Adrenal gland (tissue), 7 donors: ENCODE data around the genes SLC14A1 and PSTPIP2.

DNA sequence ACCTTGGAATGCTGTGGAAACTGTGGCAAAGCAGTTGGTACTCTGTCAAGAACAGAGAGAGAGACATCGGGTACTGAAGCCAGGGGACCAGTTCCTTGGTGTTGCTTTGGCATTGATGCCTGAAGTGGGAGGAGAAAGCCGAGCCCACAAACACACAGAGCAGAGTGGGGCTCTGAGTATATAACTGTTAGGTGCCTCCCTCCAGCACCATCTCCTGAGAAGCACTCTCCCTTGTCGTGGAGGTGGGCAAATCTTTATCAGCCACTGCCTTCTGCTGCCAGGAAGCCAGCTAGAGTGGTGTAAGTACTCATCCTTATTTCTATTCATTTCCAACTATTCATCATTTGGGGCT is at the start of gene SLC14A1:
Gene SLC14A1 (plus strand): TSS at position 207 of the 352 bp plus-strand sequence.
- PRO-cap, 3 experiments: no peak in any of the 3 experiments
- RAMPAGE, long total RNA, 4 experiments: no peak in any of the 4 experiments
- RRBS: no CpG with 5 or more reads among the region's 3 CpGs

DNA sequence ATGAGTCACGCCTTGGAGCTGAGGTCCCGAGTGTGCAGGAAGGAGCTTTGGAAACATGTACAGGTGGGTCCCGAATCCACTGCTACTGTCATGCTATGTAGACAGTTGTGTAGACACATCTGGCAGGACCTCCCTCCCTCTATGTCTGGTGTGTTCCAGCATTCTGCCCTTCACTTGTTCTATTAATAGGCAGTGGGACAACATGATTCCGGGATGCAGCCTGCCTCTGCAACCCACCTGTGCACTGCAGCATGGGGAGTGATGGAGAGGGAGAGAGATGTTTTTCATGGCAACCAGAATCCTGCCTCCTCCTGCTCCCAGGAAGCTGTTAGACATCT is 24.3 kb downstream of the SIGLEC15 start:
- PRO-cap, 3 experiments: peak in 1 of 3 experiments; most common minus-strand start position 87 of the sequence (in 1)
- RAMPAGE, long total RNA, 4 experiments: no peak in any of the 4 experiments
- RRBS: no CpG with 5 or more reads among the region's 4 CpGs

DNA sequence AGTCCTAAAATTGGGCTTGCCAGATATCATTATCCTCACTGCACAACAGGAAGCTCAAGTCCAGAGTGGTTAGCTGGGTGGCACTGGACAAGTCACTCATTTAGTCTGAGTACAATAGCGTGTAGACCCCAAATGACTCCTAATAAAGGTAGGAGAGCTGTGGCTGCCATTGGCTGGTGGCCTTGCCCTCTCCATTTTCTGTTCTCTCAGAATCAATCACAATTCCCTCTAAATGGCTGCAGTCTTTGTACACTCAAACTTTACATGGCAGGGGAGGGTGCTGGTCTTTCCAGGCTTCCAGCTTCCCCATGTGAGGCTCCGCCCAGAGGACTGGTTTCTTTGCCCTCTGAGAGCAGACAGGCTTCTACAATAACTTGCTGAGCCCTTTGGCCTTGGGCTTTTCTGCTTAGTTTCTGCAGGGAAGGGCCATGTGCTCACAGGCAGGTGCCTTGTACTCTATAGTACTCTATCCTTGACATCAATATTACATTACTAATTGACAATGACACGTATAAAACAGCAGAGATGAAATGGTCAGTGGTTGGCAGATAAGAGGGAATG is 11.6 kb downstream of the PSTPIP2 start:
- PRO-cap, 3 experiments: no peak in any of the 3 experiments
- RAMPAGE, long total RNA, 4 experiments: no peak in any of the 4 experiments
- RRBS: no CpG with 5 or more reads among the region's 3 CpGs

DNA sequence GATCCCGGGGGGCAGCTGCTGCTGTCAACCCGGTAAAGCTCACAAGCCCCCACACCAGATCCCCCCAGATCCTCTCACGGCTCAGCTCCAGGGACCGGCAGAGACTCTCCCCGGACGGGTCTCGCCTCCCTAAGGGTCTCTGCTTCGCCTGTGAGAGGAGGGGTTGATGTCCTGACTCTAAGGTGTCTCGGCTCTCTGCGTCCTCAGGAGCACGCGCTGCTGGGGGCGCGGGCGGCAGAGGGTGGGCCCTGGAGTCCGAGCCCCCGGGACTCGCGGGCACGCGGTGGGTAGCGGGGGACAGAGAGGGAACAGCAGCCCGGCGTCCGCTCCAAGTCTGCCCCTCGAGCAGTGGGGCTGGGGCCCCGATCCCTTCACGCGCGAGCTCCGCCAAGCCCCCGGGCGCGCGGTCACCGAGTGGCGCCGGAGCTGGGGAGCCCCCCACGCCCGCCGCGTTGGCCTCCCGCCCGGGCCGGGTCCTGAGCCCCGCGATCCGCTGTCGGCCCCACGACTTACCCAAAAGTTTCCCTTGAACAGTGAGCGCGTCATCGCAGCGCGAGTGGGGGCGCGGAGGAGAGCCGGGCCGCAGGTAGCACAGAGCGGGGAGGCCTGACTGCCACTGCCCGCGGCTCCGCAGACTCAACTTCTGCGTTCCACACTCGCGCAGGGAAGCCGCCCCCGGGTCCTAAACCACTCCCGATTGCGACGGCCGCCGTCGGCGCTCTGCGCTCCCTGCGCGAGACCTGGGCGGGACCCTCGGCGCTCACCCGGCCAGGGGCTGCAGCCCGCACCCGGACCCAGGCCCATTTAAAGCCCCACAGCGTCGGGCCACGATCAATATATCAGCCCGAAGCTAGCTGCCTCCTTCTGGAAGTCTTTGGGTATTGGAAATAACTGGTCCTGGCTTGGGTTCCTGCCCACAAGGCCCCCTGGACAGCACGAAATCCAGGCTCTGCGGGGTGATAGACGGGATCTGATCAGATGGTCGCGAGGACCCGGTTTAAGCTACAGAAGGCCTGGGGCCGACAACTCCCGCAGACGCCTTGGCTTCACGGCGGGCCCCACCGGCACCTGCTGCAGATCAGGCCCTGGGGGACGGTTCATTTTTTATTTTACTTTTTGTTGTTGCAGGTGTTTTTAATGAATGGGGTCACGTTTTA is at the start of gene PSTPIP2:
Gene PSTPIP2 (minus strand): TSS at position 618 of the 1,157 bp plus-strand sequence.
- PRO-cap, 3 experiments: peak in 3 of 3 experiments; most common plus-strand start position 696 of the sequence (in 1); most common minus-strand start position 642 of the sequence (in 3)
- RAMPAGE, long total RNA, 4 experiments: start-site peak on the minus strand in 3 of 4 experiments, centred at positions 613 to 643 of the sequence, 21 to 180 reads per replicate
- RRBS: 9% methylated on average over 57 of the region's 102 CpGs

GRCh38 chr18:46343461-46344447 is 9.9 kb downstream of the RNF165 start:
- PRO-cap, 3 experiments: no peak in any of the 3 experiments
- RAMPAGE, long total RNA, 4 experiments: no peak in any of the 4 experiments
- RRBS: no CpG with 5 or more reads among the region's 19 CpGs

DNA sequence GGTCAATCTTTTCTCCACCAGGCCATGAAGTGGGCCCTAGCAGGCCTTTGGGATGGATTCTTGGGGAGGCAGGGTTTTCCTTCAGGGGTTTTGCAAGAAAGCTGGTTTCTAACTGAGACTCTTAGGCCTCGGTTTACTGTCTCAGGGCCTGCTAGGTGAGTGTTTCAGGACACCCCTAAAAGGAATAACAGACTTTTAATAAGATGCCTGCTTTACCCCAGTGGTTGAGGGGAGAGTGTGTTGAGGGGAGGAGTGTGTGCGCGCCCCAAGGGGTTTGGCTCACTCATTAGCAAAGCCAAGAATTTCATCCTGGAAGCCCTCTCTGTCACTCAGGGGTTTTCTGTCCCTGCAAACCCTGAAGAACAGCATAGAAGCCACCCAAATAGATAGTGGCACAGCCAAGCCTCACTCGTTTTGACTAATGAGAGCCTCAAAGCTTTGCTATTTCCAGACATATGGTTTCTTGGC is 28.4 kb downstream of the RNF165 start:
- PRO-cap, 3 experiments: no peak in any of the 3 experiments
- RAMPAGE, long total RNA, 4 experiments: no peak in any of the 4 experiments
- RRBS: no CpG with 5 or more reads among the region's 4 CpGs

DNA sequence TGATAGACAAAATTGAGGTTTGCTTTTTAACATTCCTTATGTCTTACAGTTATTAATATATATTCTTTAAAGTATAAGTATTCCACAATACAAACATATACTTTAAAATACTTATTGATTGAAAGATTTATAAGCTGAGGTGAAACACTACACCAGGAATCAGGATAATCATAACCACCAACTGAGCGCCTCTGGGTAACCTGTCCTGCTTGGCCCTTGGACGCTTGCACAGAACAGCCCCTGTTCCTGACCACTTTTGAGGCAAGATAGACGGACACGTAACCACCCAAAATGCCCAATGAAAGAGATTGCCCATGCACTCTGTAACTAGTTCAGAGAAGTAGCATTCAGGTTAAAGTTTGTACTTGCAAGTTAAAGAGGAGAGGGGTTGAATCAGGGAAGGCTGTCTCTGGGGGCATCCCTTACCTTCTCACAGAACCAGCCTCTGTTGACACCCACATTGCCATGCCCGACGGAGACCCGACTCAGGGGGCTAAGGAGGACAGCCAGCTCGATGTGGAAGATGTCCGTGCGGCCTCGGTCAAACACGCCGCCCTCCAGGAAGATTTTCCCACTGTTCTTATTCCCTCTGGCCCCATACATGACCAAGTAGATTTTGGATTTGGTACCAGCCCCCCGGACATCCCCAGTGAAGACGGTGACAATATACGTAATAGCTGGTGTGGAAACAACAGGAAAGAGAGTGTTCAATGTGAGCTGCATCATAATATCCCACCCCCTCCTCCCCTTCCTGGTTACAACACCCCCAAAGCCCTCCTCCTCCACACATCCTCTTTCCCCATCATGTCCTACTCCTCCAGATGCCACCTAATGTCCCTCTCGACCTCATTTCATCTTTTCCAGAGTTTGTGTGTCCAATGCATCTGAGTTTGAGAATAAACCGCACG is 56.0 kb downstream of the LOXHD1 start:
- PRO-cap, 3 experiments: no peak in any of the 3 experiments
- RAMPAGE, long total RNA, 4 experiments: no peak in any of the 4 experiments
- RRBS: no CpG with 5 or more reads among the region's 19 CpGs

- PRO-cap, 3 experiments: peak in 1 of 3 experiments; most common minus-strand start chr18:47033632 (in 1)
- RAMPAGE, long total RNA, 4 experiments: no peak in any of the 4 experiments
- RRBS: 94% methylated on average over 3 of the region's 22 CpGs
Measured at GRCh38 chr18:47033379-47033760, 2.1 kb downstream of the ELOA2 start.

GRCh38 chr18:47595858-47596171 is 334.6 kb downstream of the SMAD2 start:
- PRO-cap, 3 experiments: no peak in any of the 3 experiments
- RAMPAGE, long total RNA, 4 experiments: no peak in any of the 4 experiments

- PRO-cap, 3 experiments: no peak in any of the 3 experiments
- RAMPAGE, long total RNA, 4 experiments: start-site peak on the minus strand in 1 of 4 experiments, at chr18:48136877-48137098 at its widest, 25 reads per replicate
- RRBS: 2% methylated on average over 42 of the region's 88 CpGs
Measured at GRCh38 chr18:48136356-48137503, 206.3 kb upstream of the SMAD2 start.

DNA sequence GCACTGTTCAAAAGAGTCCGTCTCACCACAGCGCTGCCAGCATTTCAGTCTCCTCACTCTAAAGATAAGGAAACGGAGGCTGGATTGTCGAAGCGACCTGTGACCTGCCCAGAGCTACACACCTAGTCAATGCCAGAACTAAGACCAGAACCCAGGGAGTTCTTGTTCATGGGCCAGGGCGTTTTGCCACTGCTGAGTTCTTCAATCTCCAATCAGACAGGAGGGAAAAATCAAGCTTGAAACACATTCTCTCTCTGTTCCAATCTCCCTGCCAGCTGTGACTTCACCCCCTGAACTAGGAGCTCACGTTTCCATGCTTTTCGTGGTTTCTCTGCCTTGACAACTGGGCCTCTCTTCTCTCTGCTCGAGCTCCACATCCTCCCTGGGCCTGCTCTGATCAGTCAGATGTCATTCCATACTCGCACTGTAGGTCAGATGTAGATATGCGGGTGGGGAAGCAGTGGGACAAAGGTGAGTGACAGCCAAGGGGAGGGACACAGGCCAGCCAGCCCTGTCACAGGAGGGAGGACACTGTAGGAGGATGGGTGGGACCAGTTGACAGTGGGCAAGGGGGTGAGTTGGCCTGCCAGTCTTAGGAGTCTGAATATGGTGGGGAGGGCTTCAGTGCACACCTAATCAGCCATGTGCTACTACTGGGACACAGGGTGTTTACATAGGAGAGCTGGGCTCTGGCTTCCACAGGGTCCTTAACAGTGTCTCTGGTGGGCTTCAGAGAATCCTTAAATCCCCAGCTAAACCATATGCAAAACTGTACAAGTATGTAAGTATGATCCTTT is 221.2 kb upstream of the SMAD2 start:
- PRO-cap, 3 experiments: no peak in any of the 3 experiments
- RAMPAGE, long total RNA, 4 experiments: start-site peak on the minus strand in 1 of 4 experiments, centred at position 240 of the sequence, 7 reads per replicate
- RRBS: no CpG with 5 or more reads among the region's 11 CpGs

DNA sequence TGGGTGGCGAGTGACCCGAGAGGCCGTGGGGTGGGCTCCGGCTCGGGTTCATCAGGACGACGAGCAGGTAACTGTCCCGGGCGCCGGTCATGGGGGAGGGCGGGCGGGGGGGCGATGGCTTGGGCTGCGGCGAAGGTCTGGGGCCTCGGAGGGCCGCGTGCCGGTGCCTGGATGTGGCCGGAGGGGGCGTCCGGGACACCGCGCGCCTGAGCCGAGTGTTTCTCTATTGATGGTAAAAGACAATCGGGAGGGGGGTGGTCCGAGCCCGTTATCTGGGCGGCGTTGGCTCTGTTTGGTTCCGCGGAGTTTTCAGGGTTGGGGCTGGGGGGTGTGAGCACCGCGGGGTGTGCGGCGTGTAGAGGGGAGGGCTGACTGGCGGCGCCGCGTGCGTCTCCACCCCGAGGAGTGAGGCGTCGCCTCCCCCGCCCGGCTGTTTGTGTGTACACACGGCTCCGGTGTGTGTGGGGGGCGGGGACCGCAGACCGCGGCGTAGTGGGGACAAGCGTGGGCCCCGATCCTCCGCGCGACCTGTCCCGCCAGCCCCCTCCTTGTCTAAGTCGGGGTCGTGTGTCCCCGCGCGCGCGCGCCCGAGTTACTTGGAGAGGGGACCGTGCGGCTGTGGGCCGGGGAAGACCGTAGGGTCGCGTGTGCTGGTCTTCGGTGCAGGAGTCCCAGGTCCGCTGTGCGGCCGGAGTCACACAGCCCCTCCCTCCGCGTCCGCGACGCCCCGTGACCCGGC is 1.6 kb downstream of the CTIF start:
- PRO-cap, 3 experiments: peak in 3 of 3 experiments; most common plus-strand start position 480 of the sequence (in 2); most common minus-strand start position 407 of the sequence (in 3)
- RAMPAGE, long total RNA, 4 experiments: no peak in any of the 4 experiments
- RRBS: 1% methylated on average over 29 of the region's 86 CpGs

DNA sequence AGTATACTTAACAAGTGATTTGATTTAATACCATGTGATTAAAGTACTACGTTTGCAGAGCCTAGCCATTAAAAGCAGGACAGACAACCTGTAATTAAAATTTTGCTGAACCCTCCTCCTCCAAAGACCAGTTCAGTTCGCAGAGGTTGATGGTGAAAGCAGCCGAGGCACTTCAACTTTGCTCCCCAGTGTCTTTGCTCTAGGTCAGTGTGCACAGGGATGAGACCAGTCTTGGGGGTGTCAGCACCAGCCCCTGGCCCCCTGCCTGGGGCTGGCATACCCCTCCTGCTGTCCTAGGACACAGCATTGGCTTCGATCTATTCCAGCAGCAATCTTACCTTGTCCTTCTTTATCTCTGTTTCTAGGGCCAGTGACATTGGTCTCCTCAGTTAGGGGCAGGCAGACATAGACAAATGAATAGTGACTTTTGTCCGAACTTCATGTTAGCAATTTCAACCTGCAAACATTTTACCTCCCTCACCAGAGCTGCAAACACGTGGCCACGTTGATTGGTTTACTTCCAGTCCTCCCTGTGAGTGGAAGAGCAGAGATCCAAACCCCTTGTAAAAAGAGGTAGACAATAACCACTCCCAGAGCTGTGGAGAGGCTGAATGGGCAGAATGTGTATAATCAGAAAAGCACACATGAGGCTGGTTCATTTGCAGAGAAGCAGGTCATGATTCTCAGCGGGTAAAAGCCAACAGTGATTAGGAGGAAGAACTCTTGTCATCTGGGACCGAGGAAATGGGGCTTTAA is 30.9 kb downstream of the CTIF start:
- PRO-cap, 3 experiments: no peak in any of the 3 experiments
- RAMPAGE, long total RNA, 4 experiments: no peak in any of the 4 experiments
- RRBS: no CpG with 5 or more reads among the region's 9 CpGs

GRCh38 chr18:48755783-48756348 is 194.9 kb downstream of the SMAD7 start:
- PRO-cap, 3 experiments: peak in 1 of 3 experiments; most common minus-strand start chr18:48755940 (in 1)
- RAMPAGE, long total RNA, 4 experiments: no peak in any of the 4 experiments
- RRBS: no CpG with 5 or more reads among the region's 3 CpGs

DNA sequence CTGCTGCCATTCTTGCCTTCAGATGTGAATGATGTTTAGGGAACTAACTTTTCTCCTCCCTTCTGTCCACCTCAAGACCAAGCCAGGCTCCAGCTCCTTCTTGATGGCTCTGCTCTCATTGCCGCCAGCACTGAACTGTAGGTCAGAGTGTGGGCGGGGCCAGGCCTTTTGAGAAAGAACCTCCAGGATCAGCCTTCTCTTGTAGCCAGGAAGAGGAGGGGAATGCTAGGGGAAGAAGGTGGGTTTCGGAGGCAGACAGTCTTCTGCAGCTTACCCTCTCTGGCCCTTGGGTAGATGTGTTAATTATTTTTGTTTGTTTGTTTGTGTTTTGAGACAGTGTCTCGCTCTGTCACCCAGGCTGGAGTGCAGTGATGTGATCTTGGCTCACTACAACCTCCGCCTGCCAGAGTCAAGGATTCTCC is 120.9 kb downstream of the SMAD7 start:
- PRO-cap, 3 experiments: no peak in any of the 3 experiments
- RAMPAGE, long total RNA, 4 experiments: no peak in any of the 4 experiments
- RRBS: no CpG with 5 or more reads among the region's 5 CpGs

- PRO-cap, 3 experiments: peak in 1 of 3 experiments; most common plus-strand start chr18:48859922 (in 1)
- RAMPAGE, long total RNA, 4 experiments: no peak in any of the 4 experiments
- RRBS: 88% methylated on average over 5 of the region's 47 CpGs
Measured at GRCh38 chr18:48859639-48860784, 90.8 kb downstream of the SMAD7 start.

DNA sequence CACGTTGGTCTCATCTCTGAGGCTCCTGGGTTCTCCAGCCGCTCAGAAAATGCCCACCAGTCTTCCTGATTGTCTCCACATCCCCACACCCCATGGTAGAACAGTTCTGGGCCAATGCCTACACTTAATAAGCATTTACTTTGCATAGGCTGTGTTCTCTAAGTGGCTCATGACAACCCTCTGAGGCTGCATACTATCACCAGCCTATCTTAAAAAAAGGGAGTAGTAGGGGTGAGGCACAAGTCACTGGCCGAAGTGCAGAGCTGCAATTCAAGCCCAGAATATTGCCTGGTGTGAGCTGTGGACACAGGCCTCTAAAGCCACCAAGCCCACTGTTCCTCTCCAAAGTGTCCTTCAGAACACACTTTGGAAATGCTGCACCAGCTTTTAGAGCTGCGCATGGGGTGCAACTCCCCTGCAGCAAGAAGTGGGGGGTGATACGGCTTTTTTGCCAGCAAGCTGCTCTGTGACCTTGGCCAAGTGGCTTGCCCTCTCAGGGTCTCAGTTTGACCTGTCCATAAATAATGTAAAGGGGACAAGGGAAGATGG is 23.0 kb downstream of the SMAD7 start:
- PRO-cap, 3 experiments: no peak in any of the 3 experiments
- RAMPAGE, long total RNA, 4 experiments: no peak in any of the 4 experiments
- RRBS: no CpG with 5 or more reads among the region's 5 CpGs

- PRO-cap, 3 experiments: no peak in any of the 3 experiments
- RAMPAGE, long total RNA, 4 experiments: no peak in any of the 4 experiments
- RRBS: no CpG with 5 or more reads among the region's 9 CpGs
Measured at GRCh38 chr18:48931864-48932494, 18.8 kb downstream of the SMAD7 start.

DNA sequence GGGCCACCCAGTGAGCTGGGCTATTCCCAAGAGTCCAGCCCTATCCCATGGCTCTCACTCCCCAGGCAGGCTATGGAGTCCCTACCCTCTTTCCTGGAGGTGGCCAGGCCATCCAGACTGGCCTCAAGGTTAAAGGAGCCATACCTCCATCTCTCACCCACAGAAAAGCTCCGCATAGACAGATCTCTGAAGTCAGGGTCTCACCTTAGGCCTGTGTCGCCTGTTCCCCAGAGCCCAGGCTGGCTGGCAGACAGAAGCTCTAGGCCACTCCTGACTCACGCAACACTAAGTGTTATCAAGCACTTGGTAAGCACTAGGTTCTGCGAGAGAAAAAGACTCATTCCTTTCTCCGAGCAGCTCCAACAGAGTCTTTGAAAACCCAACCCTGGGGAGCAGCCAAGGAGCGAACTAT is 6.2 kb downstream of the SMAD7 start:
- PRO-cap, 3 experiments: peak in 1 of 3 experiments; most common plus-strand start position 340 of the sequence (in 1); most common minus-strand start position 255 of the sequence (in 1)
- RAMPAGE, long total RNA, 4 experiments: no peak in any of the 4 experiments
- RRBS: no CpG with 5 or more reads among the region's 6 CpGs

DNA sequence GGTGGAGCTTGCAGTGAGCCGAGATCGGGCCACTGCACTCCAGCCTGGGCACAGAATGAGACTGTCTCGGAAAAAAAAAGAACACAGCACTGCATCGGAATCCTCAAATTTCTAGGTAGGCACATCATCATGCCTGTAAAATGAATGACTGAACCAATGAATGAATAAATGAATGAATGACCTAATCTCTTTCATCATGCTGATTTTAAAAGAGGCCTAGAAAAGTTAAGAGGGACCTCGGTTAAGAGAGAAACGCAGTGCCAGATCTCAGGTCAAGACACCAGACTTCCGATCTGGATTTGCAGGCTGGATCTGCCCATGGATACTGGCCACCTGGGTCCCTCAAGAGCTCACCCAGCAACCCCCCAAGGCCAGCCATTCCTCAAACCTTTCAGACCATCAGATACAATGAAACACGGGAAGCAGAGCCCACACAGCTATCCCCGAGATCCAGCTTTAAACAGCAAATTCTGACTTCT is 5.3 kb downstream of the SMAD7 start:
- PRO-cap, 3 experiments: no peak in any of the 3 experiments
- RAMPAGE, long total RNA, 4 experiments: no peak in any of the 4 experiments
- RRBS: no CpG with 5 or more reads among the region's 9 CpGs